GM23248 (cell line): ENCODE data around the genes ASIC4 and OBSL1.

- RAMPAGE, long total RNA = no peak
Measured at GRCh38 chr2:219435012-219435627, 477 bp downstream of the SPEG start.

DNA sequence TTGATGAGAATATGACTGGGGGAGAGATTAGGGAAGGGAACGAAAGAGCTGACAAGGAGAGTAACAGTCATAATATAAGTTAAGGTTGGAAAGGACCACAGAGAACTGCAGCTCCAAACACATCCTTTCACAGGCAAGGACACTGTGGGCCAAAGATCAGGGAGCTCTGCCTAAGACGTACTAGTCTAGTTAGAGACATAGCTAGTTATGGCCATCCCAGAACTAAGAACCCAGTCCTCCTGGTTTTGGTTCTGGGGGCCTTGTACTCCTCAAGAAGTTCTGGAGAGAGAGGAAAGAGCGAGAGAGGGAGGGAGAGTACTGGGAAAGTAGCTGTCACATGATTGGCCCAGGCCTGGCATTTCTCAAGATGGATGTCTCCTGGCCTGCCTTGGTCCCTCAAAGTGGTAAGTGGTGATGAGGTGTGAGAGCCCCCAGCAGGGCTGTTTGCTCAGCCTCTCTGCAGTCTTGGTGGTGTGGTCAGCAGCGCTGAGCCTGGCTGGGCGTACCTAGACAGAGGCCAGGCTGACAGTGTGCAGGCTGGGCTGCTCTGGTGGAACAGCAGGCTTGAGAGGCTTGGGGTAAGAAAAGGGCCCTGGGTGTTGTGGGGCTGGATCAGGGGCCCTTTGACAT, 2.4 kb downstream of the SPEG start:
- RAMPAGE, long total RNA = no peak

DNA sequence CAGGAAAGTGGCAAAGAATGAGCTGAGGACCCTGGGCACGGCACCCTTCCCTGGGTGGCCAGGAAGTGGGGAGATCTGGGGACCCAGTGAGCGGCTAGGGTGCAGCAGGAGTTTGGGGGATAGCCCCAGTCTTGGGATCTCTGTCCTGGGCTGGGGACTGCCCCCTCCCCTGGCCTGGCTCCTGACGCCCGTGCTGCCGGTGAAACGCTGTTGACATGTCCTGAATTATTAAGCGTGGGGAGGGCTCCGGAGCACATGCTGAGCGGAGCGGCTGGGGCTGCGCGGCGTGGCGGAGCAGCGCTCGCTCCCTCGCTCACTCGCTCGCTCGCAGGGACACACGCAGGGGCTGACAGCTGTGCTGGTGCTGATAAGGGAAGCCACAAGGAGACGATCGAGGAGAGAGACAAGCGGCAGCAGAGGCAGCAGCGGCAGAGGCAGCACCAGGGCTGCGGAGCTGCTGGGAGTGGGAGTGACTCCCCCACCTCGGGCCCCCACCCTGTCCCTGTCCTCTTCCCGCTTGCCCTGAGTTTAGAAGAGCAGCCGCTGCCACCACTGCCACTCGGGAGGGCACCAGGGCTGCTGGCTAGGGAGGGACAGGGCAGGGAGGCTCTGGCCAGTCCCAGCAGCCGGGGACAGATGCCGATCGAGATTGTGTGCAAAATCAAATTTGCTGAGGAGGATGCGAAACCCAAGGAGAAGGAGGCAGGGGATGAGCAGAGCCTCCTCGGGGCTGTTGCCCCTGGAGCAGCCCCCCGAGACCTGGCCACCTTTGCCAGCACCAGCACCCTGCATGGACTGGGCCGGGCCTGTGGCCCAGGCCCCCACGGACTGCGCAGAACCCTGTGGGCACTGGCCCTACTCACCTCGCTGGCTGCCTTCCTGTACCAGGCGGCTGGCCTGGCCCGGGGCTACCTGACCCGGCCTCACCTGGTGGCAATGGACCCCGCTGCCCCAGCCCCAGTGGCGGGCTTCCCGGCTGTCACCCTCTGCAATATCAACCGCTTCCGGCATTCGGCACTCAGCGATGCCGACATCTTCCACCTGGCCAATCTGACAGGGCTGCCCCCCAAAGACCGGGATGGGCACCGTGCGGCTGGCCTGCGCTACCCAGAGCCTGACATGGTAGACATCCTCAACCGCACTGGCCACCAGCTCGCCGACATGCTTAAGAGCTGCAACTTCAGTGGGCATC, at the start of gene ASIC4:
TSS of gene ASIC4 (plus strand) at position 394 of the 1,192 bp plus-strand sequence.
- RAMPAGE, long total RNA = no peak

- RAMPAGE, long total RNA = no peak
Measured at GRCh38 chr2:219567282-219567892, 4.0 kb downstream of the OBSL1 start.

DNA sequence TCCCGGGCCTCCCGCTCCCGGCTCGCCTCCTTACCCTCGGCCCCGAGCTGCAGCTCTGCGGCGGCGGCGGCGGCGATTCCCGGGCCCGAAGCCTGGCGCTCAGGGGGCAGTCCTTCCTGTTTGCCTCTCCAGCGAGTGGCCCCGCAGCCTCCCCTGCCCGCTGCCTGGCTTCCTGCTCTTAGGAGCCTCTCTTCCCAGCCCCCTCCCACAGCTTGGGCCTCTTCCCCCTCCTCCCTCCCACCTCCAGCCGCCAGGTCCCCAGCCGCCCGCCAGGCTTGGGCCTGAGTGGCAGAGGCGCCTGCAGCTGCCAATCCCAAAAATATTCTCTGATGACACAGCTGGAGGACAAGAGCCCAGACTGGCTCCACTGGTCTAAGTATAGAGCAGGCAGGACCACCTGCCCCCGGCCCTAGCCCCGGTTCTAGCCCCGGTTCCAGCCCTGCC, at the start of gene OBSL1:
TSS of gene OBSL1 (minus strand) at position 180 of the 444 bp plus-strand sequence.
- RAMPAGE, long total RNA = no peak

GRCh38 chr2:219596947-219597437, 665 bp upstream of the STK11IP start:
- RAMPAGE, long total RNA = no peak

DNA sequence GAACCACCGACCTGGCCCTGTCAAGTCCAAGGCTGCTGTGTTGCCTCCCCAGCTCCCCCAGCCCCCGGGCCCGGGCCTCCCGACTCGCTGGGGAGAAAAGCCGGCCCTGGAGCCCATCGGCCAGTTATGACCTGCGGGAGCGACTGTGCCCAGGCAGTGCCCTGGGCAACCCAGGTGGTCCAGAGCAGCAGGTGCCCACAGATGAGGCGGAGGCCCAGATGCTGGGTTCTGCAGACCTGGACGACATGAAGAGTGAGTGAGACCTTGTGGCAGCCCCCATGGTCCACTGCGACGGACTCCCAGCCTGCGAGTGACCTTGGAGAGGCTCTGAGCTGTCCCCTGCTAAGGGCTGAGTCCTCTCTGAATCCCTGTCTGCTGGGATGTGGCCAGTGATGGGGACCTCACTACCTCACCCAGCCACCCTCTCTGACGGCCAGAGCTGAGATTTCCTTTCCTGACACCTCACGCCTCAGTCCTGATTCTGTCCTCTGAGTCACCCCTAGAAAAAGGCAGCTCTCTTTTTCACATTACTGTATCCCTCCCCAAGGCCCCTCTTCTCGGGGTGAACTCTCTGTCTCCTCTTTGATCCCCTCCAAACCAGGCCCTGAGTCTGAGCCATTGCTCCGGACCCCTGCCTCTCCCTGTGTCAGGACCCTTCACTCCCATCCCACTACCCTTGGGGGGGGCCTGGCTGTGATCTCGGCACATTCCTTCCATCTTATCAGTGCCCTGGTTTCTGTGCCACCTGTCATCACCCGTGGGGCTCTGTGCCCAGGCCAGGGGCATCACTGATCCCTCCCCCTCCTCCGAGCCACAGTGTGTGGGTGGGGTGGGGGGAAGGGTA, 2.9 kb downstream of the SLC4A3 start:
- RAMPAGE, long total RNA = no peak

GRCh38 chr2:219664986-219665456, 37.6 kb downstream of the SLC4A3 start:
- RAMPAGE, long total RNA = no peak

DNA sequence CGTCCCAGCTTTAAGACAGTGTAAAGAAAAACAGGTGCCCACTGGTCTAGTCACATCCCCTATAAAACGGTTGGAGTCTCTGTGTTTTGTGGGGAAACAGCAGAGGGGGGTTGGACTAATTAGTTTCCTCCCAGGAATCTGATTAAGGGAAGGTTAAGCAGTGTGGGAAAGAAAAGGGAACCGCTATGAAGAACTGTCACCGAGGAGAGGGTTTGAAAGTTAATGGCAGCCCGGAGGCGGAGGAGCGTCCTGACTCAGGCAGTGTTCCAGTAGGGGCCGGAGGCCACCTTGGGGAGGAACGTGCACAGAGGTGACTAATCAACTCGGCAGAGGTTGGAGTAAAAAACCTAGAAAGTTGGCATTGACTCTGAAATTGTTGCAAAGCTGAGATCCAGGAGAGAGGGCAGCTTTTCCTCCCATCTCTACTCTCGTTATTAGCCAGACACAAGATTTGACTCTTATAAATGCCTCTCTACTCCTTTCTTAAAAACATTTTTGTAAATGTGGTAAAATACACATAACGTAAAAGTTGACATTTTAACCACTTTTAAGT, 224.8 kb downstream of the SLC4A3 start:
- RAMPAGE, long total RNA = no peak

DNA sequence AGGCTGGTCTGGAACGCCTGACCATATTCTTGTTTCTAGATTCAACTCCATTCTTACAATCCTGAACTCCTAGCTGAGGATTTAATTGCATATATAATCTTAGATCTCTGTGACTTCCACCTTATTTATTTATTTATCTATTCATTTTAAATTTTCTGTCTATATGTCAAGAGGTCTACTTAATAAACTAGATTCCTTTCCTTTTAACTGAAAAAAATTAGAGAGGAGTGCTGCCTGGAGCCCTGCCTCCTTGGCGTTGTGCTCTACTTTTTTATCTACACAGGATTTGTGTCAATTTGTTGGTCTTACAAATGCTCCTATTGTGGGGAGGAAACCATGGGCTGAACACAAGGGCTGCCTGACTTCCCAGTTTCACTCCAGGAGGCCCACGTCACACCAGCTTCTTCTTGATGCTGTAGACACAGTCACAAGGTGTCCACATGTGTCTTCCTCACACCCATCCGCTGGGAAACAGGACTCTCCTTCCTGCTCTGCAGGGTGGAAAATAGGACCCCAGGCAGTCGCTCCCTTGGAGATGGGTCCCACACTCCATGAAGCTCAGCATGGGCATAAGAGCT, 468.3 kb downstream of the EPHA4 start:
- RAMPAGE, long total RNA = no peak

DNA sequence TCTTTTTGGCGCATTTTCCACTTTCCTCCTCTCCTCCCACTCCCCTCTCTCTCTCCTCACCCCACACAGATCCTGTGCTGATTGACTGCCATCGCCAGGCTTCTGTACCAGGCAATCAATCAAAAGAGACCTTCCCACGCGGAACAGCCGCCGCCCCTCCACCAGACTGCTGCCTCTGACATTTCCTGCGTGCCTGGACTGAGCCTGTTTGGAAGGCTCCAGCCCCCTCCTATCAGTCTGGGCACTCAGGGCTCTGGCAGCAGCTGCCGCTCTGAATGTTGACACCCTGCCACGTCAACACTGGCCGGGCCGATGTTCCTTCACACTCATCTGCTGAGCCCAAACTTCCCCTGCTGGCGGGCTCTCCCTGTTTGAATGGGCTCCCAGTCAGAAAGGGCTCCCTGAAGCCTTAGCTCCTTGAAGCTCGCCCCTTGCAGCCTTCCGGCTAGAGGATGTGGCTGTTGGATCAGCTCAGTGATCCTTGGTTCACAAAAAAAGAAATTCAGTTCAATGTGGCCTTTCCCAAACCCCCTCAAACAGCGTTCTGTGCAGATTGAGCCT, 467.6 kb downstream of the EPHA4 start:
- RAMPAGE, long total RNA = no peak

- RAMPAGE, long total RNA = no peak
Measured at GRCh38 chr2:221511180-221511828, 60.8 kb downstream of the EPHA4 start.

- RAMPAGE, long total RNA = no peak
Measured at GRCh38 chr2:222290907-222291900, 7.6 kb downstream of the PAX3 start.

- RAMPAGE, long total RNA = no peak
Measured at GRCh38 chr2:222484961-222485278, 60.6 kb downstream of the SGPP2 start.

- RAMPAGE, long total RNA = no peak
Measured at GRCh38 chr2:222715719-222716056, 44.2 kb downstream of the MOGAT1 start.

DNA sequence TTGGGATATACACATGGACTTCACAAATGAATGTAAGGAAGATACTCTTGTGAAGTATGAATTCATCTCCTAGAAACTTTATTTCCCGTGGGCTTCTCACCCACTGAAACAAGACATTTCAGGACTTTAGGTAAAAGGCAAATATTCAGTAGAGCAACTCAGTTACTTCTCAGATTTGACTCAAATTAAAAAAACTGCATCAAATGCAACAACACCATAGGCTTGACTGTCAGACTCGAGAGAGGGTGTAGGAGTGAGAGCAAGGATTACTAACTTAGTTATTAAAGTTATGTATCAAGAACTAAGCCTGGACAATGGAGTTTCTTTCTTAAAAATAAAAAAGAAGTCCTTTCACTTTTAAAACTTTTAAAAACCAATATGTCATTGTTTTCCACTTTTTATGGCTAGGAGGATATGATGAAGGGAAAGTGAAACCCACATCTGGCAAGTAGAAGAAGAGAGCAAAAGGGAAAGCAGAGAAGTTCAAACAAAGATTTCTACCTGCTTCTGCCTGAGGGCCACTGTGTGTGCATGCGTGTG, 71.6 kb upstream of the ACSL3 start:
- RAMPAGE, long total RNA = no peak

DNA sequence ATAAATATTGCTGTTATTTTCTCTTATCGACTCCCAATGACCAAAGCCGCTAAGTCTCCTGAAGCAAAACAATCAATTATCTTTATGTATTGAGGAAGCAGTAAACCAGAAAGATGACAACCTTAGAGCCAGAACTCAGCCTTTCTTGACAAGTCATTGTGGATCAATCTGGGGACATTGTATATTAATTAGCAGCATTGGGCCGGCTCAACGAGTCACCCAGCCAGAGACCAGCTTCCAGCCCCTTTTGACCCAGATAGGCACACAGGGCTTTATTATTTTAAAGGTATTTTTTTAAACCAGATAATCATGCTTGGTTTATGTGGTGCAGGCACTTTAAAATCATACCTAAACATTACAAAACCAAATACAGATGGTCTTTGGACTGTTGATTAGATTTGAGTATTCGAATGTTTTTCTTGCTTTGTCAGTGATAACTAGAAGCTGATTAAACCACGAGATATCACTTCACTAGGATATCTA, 27.1 kb upstream of the ACSL3 start:
- RAMPAGE, long total RNA = no peak

GRCh38 chr2:222842659-222843409, 18.0 kb upstream of the ACSL3 start:
- RAMPAGE, long total RNA = no peak

- RAMPAGE, long total RNA = no peak
Measured at GRCh38 chr2:223047343-223047889, 4.6 kb upstream of the KCNE4 start.

DNA sequence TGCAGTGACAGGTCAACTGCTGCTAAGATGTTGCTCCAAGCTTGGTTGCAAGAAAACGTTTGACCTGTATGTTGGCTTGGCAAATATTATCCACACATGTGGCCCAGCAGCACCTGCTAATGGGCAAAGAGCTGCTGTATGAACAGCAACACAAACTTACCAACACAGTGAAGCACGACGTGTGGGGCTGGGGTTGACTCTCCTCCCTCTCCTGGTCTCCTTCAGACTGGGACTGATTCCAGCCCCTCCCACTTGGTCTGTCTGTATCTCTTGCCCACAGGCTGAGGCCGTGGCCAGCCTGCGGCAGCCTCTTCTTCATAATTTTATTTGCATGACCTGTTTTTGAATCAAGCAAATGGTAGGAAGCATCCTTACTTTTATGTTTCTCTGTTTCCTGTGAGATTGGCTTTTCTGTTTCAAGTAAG, 3.9 kb downstream of the KCNE4 start:
- RAMPAGE, long total RNA = no peak